Osteoblast (primary cell): ENCODE results near the genes IFNL1, LRFN1, SAMD4B, LGALS14 and HIPK4.

DNA sequence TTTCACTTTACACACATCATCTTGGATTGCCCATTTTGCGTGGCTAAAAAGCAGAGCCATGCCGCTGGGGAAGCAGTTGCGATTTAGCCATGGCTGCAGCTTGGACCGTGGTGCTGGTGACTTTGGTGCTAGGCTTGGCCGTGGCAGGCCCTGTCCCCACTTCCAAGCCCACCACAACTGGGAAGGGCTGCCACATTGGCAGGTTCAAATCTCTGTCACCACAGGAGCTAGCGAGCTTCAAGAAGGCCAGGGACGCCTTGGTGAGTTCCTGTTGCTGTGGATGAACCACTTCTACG lies at the start of gene IFNL1:
IFNL1 (plus strand) TSS at position 75 of the 296 bp plus-strand sequence.
- CAGE, long polyA plus RNA, result no peak
- RRBS, result no CpG with 5 or more reads among the region's 8 CpGs

DNA sequence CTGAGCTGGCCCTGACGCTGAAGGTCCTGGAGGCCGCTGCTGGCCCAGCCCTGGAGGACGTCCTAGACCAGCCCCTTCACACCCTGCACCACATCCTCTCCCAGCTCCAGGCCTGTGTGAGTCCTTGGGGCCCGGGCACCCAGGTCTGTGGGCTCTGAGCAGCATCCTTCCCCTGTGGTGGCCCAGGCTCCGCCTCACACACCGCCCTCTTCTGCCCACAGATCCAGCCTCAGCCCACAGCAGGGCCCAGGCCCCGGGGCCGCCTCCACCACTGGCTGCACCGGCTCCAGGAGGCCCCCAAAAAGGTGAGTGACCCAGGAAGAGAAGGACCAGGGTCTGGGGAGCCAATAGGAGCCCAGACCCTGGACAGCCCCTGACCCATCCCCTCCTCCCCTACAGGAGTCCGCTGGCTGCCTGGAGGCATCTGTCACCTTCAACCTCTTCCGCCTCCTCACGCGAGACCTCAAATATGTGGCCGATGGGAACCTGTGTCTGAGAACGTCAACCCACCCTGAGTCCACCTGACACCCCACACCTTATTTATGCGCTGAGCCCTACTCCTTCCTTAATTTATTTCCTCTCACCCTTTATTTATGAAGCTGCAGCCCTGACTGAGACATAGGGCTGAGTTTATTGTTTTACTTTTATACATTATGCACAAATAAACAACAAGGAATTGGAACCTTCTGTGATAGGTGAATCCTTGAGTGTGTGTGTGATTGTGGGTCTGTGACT lies 2.0 kb downstream of the IFNL1 start:
- CAGE, long polyA plus RNA, result no peak
- RRBS, result no CpG with 5 or more reads among the region's 16 CpGs

- CAGE, long polyA plus RNA, result no peak
- RRBS, result no CpG with 5 or more reads among the region's 9 CpGs
These were observed 10.2 kb downstream of the LRFN1 start for GRCh38 chr19:39310399-39310933.

DNA sequence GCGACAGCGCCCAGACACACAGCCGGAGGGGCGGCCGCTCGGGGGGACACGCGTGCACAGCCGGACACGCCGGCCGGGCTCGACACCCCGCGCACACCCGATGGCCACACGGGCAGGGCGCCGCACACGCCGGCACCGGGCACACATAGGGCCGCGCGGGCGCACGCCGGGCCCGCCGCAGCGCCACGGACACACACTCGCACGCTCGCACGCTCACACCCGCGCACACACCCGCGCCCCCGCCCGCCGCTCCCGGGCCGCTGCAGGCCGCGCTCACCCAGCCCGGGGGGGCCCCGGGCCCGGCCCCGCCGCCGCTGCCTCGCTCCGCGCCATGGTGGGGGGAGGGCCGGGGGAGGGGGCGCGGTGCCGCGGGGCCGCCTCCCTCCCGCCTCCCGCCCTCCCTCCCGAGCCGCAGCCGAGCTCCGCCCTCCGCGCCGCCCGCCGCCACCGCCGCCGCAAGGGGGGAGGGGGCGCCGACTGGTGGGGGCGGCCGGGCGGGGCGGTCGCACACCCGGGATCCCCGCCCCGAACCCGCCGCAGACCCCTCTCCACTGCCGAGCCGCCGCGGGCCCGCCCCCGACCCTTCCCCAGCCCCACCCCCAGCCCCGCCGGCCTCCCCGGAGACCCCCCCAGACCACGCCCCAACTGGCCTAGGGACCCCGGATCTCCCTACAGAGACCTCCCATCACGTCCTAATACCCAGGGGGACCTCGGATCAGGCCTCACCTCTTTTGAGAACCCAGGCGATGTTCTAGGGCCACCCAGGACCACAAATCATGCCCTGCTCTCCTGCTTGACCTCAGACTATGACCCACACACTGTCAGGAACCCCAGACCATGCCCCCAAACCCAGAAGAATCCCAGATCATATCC lies at the start of gene LRFN1:
LRFN1 (minus strand) TSS at position 348 of the 873 bp plus-strand sequence.
- CAGE, long polyA plus RNA, result no peak
- RRBS, result 2% methylated on average over 42 of the region's 102 CpGs

DNA sequence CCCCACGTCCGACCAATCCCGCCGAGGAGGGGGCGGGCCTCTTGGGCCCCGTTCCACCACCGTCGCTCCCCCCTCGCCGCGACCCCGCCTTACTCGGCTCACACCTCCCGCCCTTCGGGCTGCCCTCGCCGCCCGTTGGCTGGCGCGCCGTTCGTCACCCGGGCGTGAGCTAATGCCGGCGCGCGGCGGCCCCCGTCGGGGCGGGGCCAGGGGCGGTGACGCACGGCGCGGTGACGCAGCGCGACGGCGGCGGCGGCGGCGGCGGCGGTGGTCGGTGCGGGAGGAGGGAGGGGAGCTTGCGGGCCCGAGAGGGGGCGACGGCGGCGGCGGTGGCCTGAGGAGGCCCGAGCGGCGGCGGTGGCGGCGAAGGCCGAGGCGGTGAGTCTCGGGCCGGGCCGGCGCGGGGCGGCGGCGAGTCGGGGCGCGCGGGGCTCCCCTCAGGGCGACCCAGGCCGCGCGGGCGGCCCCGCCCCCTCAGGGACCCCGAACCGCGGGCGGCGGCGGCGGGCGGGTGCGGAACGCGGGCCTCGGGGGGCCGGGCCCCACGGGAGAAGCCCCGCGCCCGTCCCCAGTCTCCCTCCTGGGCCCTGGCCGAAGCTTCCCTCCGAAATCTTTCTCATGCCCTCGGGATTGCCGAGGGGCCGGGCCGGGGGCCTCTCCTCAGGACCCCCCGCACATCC lies at the start of gene SAMD4B:
SAMD4B (plus strand) TSS at position 223 of the 680 bp plus-strand sequence.
- CAGE, long polyA plus RNA, result no peak
- RRBS, result 1% methylated on average over 5 of the region's 107 CpGs

- CAGE, long polyA plus RNA, result no peak
- RRBS, result no CpG with 5 or more reads among the region's 8 CpGs
These were observed 5.7 kb downstream of the SAMD4B start for GRCh38 chr19:39347367-39348781.

DNA sequence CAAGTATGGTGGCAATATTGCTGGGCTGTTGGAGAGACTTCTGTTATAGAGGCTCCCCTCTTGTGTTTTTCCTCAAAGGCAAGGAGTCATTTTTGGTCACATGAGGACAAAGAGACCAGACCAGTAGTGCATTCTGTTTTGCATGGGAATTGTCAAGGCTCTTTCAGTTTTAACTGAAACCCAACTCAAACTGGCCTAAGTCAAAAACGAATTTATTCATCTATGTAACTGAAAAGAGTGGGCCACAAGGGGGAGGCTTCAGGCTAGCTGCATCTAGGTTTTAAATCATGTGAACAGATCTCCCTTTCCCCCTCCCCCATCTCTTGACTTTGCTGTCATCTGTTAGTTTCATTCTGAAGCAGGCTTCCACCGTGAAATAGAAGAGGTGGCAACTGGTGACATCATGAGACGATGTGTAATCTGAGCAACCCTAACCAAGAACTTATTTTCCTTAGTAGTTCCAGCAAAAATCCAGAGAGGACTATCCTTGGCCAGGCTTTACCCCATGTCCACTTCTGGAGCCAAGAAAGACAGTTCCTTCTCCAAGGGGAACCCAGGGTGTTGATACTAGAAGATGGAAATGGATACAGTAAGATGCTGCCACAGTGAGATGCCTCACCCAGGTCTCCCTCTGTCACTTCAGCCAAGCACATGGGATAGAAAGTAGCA lies 9.3 kb downstream of the SAMD4B start:
- CAGE, long polyA plus RNA, result no peak
- RRBS, result no CpG with 5 or more reads among the region's 3 CpGs

DNA sequence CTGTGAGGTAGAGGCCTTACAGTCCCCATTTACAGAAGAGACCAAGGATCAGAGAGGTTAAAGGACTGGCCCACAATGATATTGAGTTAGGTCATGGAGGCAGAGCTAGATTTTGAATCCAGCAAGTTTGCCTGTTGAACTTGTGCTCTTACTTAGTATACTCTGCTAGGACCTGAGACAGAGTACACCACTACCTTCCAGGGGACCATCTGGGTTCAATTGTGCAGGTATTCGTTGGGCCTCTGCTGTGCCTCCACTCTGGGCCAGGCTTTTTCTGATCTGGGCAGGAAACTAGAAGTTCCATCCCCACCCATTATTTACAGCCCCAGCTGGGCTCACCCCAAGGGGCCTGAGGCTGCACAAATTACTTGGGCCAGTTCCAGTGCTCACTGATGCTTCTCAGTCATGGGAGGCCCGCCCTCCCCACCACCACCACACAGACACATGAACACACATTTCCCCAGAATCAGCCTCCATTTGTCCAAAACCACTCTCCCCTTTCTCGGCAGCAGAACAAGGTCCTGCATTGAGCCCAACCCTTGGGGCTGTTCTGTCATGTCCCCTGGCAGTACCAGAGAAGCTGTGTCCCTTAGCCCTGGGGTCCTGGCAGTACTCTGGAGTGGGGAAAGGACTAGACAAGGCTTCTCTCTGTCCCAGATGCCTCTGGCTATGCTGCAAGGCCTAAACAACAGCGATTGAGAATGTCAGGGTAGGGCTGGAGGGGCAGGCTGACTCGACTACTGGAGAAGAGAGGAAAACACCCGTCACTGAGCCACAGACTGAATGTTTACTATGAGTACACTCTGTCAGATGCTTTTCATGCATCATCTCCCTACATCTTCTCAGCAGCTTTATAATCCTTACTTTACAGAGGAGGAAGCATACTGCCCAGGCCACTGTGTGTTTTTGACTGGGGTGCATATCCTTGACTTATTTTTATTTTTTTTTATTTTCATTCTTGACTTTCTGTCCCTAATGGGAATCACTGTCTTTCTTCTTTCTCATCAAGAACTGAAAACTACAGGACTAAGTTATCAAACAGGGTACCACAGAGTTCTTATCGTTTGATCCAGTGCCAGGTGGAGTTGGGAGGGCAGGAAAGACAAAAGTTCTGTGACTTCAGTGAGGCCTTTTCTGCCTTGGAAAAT lies 21.8 kb downstream of the SAMD4B start:
- CAGE, long polyA plus RNA, result no peak
- RRBS, result no CpG with 5 or more reads among the region's 7 CpGs

DNA sequence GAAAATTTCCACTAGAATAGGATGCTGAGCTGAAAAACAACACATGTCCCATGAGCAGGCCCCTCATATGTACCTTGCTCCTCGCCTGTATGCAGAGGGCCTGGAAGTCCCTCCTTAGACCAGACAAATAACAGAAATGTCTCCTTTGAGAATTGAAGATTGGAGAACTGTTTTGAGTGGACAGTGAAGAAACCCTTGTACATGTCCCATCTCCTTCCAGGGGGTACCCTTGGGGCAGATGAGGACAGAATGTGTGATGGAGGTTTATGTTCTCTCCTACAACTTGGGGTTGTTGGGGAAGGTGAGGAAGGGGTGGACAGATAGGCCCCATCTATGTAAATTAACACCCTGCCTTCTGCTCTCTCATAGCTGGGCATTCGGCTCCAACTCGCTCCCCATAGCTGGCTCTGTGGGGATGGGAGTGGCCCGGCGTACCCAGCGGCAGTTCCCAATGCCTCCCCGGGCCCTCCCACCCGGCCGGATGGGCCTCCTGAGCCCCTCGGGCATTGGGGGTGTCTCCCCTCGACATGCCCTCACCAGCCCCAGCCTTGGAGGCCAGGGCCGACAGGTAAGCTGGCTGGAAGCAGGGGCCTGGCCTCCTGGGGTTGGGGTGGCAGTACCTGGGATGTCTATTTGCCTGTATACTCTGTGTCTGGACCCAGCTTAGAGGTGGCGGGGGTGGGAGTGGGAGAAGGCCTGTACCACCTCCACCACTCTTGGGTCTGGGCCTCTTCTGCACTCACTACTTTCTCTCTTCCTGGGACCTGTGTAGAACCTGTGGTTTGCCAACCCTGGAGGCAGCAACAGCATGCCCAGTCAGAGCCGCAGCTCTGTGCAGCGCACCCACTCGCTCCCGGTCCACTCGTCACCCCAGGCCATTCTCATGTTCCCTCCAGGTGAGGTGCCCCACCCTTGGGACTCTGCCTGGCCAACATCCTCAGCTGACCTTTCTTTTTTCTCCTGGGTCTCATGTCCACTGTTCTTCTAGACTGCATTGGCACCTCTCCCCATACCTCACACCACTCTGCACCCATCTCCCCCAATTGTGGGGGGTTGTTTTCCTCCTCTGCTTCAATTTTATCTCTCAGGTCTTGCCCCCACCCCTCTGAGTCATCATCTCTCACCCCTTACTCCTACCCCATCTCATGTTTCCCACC lies 10.3 kb downstream of the PAF1 start:
- CAGE, long polyA plus RNA, result no peak
- RRBS, result no CpG with 5 or more reads among the region's 18 CpGs

DNA sequence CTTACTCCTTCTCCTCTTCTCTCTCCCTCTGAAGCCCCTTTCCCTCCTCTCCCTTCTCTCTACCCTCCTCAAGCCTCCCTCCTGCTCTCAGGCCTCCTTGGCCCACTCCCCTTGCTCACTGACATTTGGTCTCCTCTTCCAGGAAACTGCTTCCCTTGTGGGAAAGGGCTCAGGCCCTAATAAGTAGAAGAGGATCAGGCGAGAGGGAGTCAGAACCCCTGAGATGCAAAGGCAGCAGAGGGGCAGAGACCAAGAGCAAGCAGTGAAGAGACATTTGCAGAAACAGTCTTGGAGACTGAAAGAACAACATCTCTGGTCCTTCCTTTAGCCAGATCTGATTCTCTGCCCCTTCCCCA lies 1.9 kb upstream of the PLEKHG2 start:
- CAGE, long polyA plus RNA, result no peak
- RRBS, result no CpG with 5 or more reads among the region's 1 CpG

DNA sequence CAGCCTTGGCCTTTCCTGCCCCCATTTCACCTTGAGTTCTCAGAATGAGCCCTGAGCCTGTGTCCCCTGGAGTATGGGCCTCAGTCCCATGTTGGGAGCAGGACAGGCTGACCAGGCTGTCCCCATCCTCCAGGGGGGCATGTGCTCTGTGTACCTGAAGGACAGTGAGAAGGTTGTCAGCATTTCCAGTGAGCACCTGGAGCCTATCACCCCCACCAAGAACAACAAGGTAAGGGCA lies 4.8 kb upstream of the TIMM50 start:
- CAGE, long polyA plus RNA, result no peak

- CAGE, long polyA plus RNA, result no peak
- RRBS, result no CpG with 5 or more reads among the region's 3 CpGs
These were observed at the start of gene LGALS14 for GRCh38 chr19:39704094-39704621. Gene LGALS14 (plus strand): TSS chr19:39704481.

- CAGE, long polyA plus RNA, result no peak
- RRBS, result 8% methylated on average over 18 of the region's 45 CpGs
These were observed 9.7 kb downstream of the DYRK1B start for GRCh38 chr19:39823994-39825021.

GRCh38 chr19:39833189-39833712 lies 711 bp downstream of the DYRK1B start:
- CAGE, long polyA plus RNA, result no peak
- RRBS, result 15% methylated on average over 14 of the region's 38 CpGs

DNA sequence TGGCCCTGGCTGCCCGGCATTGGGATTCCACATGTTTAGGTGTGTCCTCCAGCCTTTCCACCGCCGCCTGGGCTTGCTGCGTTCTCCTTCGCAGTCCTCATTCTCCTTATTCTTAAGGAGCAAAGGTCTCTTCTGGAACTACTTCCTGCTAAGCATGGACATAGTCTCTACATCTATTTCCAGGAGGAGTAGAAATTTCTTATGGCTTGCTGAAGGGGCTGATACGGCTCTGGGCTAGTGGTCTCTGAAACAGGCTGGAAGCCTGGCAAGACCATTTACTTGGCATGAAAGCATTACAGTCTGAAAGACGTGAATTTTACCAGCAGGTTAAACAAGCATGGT lies 27.3 kb upstream of the PSMC4 start:
- CAGE, long polyA plus RNA, result start-site peak on the minus strand centred at position 89 of the sequence, 11 bp wide, 60 and 43 reads in 2 replicates
- RRBS, result no CpG with 5 or more reads among the region's 7 CpGs

DNA sequence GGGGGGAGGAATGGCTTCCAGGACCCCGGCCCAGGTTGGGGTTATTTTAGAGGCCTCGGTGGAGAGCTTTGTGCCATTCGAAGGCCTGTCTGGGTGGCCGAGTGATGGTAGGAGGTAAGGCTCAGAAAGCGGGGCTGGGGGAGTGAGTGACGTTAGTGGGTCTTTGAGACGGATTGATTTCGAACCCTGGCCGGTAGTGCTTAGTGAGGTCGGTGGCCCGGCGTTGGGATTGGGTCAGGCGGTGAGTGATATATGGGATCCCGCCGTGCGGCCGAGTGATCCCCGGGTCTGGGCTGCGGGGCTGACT lies 296 bp downstream of the PSMC4 start:
- CAGE, long polyA plus RNA, result no peak
- RRBS, result 3% methylated on average over 9 of the region's 19 CpGs

DNA sequence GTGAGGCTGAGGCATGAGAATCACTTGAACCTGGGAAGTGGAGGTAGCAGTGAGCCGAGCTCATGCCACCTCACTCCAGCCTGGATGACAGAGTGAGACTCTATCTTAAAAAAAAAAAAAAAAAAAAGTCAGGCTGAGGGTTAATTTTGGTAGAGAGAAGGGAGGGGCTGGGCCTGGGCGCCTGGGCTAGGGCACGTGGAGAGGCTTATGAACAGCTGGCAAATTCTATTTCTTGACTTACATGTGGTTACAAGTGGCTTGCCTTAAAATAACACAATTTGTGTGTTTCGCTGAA lies 47.6 kb upstream of the MAP3K10 start:
- CAGE, long polyA plus RNA, result no peak
- RRBS, result no CpG with 5 or more reads among the region's 4 CpGs

DNA sequence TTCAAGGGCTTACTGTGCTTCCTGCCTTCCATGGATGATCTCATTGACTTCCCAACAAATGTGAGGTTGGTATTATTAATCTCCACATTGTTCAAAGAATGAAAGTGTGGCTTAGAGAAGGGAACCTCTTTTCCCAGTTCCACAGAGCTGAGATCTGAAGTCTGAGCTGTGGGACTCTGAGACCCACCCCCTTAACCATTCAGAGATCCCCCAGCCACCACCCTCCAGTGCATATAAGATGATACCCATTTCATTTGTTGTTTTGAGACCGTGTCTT lies 9.3 kb downstream of the PLD3 start:
- CAGE, long polyA plus RNA, result no peak
- RRBS, result no CpG with 5 or more reads among the region's 1 CpG

GRCh38 chr19:40390018-40390586 lies at the start of gene HIPK4:
Gene HIPK4 (minus strand): TSS chr19:40390181.
- CAGE, long polyA plus RNA, result no peak
- RRBS, result no CpG with 5 or more reads among the region's 6 CpGs

DNA sequence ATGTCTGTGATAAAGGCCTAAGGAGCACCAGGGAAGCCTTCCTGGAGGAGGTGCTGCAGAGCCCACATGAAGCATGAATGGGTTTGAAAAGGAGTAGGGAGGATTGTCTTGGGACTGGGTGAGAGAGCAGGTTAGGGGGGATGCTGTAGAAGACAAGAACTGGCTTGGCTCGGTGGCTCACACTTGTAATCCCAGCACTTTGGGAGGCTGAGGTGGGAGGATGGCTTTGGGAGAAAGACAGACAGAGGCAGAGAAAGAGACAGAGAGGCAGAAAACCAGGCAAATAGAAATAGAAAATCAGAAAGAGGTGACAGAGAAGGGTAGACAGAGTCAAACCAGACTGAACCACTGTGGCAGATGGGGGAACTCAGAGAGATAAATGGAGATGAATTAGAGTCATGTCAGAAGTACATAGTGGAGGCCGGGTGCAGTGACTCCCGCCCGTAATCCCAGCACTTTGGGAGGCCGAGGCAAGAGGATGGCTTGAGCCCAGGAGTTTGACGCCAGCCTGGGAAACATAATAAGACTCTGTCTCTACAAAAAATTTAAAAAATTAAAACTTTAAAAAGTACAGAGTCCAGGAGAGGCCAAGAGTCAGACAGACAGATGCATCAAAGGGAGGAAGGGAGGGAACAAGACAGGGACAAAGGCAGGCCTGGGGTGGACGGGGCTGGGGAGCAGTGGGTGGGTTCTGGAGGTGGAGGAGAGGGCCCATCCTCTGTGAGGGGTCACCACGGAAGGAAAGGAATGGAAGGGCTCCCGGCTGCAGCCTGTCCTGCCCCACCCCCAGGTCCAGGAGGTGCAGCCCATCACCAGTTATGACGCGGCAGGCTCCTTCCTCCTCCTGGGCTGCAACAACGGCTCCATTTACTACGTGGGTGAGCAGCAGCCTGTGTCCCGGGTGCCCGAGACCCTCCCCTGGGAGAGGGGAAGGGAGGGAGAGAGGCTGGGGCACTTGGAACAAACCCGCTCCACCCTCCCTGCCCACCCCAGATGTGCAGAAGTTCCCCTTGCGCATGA lies 6.2 kb downstream of the SHKBP1 start:
- CAGE, long polyA plus RNA, result no peak
- RRBS, result no CpG with 5 or more reads among the region's 17 CpGs